Placental epithelial cell (primary cell): Measurements from ENCODE around the genes AK4 and DNAJC6.

DNA sequence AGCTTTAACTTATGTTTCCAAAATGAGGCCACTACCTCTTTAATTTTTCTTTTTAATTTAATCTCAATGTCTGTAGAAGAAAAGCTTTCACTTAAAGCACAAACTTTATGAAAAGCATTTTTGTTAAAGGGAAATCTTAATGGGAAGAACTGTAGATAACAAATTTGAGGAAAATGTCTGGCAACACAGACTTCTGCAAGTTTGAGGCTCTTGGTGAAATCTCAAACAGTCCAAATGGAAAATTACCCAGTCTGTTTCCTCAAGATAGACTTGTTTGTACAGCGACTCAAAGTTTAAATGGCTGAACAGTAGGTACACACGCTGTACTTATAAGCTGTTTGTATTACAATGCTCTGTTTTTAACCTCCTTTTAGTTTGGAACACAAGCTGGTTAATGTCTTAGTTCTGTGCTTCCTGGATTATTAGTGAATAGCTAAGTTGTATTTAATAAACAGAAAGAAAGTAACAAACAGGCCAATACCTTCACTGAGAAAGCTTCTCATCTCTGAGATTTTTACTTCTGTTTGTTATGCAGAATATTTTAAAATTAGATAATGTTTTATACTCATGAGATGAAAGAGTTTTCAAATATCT, 217.1 kb downstream of the NFIA start:
- CAGE, long polyA plus RNA, result no peak

DNA sequence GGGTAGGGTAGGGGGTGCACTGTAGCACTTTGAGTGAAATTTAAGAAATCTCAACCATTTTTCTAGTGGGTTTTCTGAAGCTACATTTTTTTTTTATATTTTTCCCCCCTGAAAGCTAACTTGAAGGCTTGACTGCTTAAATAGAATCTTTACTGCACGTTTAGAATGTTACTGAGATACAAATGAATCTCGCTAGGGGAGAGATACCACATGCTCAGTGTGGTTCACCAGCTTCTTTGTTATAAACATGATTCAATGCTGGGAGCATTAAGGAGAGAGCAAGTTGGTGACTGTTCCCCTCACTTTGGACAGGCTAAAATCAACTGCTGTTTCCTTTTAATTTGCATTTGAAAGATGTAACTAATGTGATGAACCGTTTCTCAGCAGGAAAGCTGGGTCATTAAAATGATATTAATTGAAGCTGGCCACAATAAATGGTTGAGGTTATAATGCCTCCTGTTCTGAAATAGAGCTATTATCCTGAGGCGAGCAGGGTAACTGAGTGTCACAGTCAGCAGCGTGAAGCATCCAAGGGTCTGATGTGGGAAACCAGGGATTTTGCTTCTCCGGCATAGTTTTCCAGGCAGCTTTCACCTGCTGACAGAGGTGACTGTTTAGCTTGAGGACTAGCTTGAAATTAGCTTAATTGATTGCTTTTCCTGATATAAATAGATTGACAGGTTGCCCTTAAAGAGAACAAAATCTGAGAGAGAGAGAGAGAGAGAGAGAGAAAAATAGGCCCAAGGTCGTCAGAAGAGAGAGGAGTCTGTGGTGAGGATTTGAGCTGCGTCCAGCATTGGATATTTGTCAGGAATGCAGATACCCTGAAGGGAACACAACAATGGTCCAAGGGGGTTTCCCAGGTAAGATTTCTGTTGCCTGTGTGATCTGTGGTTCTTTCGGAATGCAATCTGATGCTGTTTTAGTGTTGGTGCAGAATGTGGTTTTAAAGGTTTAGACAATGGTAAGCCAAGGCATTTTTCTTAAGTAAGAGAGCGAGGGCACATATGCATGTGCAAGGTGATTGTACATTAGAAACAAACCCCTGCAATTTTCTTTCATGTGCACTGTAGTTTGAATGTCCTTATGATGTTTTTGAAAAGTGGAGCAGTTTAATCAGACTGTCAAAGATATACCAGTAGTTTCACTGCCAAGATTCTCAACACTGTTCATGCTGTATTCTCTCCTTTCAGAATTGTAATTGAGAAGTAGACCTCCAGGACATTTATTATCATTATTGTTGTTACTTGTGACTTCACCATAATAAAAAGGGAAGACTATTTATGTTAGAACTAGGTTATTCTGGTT, 209.7 kb downstream of the PATJ start:
- CAGE, long polyA plus RNA, result no peak

GRCh38 chr1:62183191-62183766, 11.4 kb upstream of the L1TD1 start:
- CAGE, long polyA plus RNA, result no peak

DNA sequence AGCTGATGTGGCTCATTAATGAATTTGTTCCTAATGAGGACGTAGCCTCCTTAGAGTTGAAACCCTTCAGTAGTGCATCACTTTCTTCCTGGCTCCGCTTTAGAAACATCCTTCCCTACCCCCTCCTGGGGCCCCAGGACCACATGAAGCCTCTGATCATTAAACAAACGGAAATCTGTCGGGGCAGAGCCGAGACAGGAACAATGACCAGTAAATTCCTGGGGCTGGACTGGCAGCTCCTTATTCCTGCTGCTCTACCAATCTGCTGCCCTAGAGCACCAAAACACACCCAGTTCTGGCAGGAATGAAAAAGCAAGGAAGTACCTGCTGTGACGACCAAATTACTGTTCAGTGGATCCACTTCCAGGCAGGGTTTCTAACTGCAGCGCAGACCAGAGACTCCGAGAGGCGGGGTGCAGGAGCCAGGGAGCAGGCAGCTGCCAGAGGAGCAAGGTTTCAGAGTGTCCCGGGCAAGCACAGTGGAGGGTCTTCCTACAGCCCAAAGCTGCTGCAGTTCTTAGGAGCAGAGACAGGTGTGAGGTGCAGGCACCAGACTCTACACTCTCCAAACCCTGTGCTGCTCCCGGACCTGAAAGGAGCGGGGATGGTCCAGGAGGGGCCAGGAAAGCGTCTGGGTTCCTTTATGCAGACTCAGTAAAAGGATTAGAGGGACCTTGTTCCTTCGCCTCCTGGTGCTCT, 32.4 kb downstream of the KANK4 start:
- CAGE, long polyA plus RNA, result no peak

DNA sequence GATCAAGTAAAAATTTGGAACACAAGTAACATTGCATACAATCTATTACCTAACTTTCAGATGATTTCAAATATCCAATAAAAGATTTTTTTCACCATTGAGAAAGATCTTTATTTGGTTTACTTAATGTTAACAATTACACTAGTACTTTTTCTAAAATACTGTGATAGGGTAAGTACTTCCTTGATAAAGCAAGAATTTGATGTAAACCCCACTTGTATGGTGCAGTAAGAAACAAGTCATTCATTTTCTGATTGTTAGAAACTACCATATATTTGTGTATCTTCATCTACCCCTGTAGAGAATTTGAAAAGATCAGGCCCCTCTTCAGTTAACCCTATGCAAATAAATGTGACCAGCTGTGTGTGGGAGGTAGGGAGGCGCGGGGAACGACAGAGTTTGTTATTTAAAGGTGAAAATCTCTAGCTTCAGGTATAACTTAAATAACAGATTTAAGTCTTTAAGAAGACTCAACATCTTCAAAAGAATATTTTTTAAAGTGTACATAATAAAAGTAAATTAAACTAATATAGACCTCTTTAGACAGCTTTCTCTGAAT, 15.8 kb downstream of the ANGPTL3 start:
- CAGE, long polyA plus RNA, result no peak

DNA sequence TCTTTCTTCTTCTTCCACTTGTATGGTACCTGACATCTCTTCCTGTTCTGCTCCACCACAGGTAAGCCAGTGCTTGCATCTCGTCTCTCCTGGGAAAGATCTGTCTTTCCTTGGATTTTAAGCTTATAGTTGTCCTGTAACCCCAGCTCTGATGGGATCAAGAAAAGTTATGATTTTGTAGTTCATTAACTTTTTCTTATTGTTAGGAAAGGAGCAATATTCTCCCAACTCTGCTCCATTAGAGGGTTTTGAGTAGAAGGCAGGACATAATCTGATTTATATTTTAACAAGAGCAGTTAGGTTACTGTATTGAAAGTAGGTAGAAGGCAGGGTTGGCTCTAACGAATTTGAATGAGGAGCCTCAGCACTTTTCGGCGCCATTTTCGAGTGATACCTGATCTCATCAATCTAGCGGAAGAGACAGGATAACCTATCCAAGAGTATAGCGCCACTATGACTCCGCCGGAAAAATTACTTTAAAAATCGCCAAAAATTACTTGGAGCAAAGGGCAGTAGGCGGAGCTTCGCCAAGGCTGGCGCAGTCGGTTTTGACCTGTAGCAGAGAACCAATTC, 25.3 kb downstream of the EFCAB7 start:
- CAGE, long polyA plus RNA, result no peak

DNA sequence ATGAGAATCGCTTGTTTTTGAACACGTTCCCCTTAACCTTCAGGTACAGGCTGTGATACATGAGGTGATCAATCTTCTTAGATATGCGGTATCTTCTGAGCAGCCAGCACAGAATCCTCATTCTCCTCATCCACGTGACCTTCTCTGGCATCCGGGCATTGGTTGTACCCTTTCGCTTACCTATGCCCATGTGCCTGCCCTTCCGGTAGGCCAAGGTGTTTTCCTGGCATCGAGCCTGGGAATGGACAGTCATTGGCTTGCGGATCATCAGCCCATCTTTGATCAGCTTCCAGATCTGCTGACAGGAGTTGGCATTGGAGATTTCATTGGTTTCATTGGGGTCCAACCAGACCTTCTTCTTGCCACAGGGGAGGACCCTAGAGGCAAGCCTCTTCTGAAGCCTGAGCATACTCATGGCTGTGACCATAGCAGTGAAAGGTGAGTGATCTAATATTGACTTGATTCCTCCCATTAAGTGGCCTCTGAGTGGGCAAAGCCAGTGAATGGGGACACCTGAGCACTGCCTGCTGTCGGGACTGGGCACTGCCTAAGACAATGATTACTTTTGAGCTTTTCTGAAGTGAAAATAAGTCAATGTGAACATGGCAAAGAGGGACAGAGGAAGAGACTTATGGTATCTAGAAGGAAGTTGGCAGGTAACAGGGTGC, 15.2 kb downstream of the ROR1 start:
- CAGE, long polyA plus RNA, result no peak

DNA sequence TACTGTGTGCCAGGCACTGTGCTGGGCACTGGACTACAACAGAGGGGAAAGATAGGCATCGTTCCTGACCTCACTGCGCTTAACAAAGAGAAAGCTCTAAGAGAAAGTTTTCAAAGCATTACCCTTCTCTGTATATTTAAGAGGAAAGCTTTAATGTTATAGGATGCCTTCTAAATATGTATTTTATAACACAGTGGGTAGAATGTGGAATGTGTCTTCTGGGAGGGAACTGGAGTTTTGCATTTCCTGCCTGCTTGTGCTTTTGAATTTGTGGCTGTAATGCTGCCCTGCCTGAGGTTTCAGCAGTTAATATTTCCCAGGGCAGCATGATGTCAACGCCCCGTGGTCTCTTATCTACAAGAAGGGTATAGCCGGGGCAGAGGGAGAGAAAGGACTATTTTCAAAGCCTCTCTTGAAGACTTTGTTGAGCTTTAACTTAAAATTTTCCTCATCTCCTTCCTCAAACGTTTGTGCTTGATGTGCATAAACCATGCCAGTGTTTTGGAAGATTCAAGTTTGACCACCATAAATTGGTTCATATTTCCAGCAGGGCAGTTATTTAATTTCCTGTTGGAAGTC, 43.2 kb downstream of the ROR1 start:
- CAGE, long polyA plus RNA, result no peak

- CAGE, long polyA plus RNA, result no peak
These were observed 138.8 kb downstream of the ROR1 start for GRCh38 chr1:63912591-63912973.

GRCh38 chr1:64606868-64607756, 137.2 kb downstream of the CACHD1 start:
- CAGE, long polyA plus RNA, result no peak

GRCh38 chr1:64755276-64755731, 10.4 kb downstream of the RAVER2 start:
- CAGE, long polyA plus RNA, result no peak

DNA sequence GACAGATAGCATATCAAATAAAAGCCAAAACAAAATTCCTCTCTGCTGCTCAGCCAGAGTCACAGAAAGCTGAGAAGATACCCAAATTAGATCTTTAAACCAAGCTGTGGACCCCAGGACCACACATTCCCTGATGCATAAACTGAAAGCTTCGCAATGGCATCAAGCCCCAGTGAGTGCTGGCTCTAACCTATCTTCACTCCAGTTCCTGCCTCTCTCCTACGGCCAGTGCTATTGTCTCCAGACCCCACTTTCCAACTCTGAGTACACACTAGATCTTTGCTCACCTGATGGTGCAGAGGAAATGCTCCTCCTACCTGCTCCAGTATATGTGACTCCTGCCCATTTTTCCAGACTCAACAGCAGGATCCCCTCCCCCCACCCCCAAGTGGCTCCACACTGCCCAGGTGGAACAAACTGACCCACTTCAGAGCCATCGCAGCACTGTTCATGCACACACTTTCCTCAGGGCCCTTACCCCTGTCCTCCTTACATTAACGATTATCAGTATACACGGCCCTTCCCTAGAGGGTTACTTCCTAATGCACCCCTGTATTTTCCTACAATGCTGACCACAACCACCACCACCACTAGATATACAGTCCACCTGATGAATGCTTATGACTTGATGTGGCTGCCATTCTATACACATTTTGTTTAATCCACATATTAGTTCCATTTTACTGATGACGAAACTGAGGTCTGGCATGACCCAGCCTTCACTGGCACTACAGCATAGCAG, 40.2 kb downstream of the JAK1 start:
- CAGE, long polyA plus RNA, result no peak

- CAGE, long polyA plus RNA, result no peak
These were observed 33.7 kb downstream of the JAK1 start for GRCh38 chr1:64932584-64933031.

DNA sequence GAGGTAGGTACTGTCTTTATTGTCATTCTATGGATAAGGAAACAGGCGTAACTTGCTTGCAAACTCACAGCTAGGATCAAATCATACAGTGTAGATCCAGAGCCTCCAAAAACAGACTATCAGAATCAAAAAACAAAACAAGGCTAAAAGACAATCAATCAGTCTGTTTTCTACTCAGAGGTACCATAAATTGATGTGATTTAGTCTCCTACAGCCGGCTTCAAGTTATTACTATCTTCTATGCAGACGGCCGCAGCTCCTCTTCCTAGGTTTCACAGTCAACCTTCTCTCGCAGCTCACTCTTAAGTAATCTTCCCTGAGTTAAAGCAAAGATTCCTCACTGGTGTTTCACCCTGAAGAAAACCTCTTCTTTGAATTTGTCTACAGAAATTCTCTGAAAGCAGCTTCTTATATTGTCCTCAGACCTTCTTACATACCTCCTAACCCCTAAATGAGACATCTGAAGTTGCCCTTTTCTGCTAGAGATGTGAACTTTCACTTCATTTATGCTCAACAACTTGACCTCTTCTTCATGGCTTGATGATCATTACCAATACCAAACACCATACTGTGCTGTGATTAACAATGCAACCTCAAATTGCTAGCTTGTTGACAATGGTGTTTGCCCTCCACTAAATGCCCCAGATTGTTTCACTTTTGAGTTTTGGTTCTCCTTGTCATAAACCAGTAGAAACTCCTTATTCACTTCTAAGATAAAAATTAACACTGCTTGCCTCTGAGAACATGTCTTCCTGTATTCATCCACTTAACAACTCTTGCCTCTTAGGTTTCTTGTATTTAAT, 5.8 kb downstream of the JAK1 start:
- CAGE, long polyA plus RNA, result no peak

DNA sequence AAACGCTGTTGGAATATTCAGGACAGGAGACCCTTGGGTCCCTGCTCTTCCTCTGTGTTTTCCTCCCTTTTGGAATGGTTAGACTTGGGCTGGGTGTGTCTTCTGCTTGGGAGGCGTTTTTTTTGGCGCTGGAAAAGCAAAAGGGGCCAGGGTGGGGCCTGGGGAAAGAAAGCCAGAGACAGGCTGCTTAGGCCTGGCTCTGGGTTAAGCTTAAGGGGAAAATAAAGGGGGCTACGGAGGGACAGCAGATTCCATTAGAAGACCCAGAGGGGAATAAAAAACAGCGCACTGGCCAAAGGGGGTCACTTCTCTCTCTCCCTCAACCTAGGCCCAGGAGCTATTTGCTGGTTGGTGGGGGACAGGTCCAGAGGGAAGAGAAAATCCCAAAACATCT, 82.4 kb upstream of the AK4 start:
- CAGE, long polyA plus RNA, result no peak

DNA sequence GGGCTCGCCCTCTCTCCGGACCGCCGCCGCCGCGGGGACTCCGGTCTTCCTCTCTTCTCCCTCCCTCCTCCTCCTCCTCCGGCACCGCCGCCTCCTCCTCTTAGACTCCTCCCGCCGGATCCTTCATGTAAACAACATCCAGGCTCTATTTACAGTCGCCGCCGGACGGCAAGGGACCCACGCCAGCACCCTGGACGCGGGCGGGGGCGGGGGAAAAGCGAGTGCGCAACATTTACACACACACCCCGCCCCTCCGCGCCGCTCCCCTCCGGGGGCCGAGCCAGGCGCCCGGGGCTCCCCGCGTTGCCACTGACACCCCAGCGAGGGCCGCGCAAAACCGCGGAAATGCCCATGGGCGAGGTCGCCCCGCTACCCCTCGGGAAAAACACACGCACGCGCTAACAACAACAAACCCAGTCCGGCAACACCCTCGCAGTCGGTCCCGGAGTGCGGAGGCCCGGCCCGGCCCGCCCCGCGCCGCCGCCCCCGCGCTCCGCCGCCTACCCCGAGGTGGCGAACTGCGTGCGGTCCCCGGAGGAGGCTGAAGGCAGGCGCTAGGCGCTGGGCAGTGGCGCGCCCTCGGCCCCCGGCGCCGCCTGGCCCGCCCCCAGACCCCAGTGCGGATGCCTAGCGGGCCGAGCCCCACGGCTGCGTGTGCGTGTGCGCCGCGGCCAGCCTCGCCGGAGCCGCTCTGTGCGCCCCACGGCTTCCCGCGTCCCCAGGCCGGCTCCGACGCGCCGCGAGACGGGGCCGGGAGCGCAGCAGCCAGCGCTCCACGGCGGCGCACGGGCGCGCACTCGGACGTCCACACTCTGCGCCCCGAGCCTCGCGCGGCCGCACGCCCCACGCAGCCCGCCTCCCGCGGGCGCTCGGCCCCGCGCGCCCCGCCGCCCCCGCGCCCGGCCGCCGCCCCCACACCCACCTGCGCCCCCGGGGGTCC, 81.1 kb upstream of the AK4 start:
- CAGE, long polyA plus RNA, result no peak

- CAGE, long polyA plus RNA, result no peak
These were observed at the start of gene AK4 for GRCh38 chr1:65147421-65148368. Gene AK4 (plus strand): TSS chr1:65148203.

DNA sequence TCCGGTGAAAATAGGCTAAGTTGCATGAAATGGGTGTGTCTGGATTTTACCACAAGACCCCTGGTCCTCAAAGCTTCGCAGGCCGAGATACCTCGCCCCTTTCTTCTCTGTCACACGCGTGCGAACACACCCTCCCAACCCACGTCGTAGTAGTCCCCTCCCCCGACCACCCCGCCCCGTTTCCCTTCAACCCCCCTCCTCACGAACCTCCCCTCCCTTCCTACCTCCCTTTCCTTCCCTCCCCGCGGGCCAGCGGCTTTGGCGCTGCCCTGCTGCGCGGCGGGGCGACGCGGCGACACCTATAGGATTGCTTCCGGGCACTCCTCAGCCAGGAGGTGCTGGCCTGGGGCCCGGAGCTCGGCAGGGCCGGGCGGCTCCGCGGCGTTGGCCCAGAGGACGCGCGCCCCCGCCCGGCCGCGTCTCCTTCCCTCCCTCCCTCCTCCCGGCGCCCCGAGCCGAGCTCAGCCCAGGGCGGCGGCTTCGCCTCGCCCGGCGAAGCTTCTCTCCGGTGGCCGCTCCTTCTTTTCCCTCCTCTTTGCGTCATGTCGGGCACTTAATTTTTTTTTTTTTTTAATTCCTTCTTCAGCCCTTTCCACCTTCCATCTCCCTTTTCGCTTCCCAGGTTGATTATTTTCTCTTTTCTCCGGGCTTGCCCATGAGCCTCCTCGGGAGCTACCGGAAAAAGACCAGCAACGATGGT, at the start of gene DNAJC6:
Gene DNAJC6, plus strand, starts transcription at position 453 of the 700 bp plus-strand sequence.
- CAGE, long polyA plus RNA, result no peak

- CAGE, long polyA plus RNA, result no peak
These were observed 723 bp upstream of the LEPR start for GRCh38 chr1:65419570-65420320.

GRCh38 chr1:65421666-65422213, 1.3 kb downstream of the LEPR start:
- CAGE, long polyA plus RNA, result no peak